Trachea (tissue), 1 donor: Measurements from ENCODE around the gene SLC35A5.

DNA sequence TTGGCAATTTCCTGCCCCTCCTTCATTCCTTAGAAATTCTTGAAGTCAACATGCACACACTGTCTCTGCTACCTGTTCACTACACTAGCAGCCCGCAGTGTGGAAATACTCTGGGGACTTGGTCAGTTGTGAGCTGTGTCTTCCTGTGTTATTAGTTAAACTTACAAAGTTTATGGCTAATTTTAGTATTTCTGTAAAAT is 4.9 kb downstream of the ZBED2 start:
- PRO-cap, result no peak

DNA sequence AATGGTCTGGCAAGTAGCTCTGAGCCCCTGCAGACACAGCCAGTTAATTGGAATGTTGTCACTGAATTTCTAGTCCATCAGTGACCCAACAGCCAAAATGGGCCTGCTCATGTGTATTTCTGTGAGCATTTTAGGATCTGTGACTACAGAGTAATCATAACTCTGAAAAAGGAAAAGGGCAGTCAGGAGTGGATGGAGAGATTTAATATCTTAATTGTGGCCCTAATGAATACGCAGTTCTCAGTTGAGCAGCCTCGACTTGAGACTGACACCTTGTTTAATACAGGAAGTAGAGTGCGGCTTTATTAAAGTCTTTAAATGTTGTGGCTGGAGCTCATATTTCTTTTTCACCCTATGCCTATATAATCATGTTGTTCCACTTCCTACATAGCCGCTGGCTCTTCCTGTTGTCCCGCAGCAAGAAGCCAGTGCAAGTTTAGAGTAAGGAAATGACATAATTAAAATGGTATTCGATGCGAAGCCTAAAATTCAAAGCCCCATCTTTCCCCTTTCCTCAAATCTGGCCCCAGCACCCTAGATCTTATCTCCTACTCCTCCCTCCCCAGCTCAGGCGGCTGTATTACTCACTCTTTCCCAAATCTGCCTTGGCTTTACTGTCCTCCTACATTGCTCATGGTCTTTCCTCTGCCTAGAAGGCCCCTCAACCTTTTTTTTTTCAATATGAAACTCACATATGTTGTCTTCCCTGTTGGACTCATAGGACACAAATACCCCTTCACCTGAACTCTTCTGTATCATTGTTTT is 7.6 kb upstream of the PHLDB2 start:
- PRO-cap, result no peak

DNA sequence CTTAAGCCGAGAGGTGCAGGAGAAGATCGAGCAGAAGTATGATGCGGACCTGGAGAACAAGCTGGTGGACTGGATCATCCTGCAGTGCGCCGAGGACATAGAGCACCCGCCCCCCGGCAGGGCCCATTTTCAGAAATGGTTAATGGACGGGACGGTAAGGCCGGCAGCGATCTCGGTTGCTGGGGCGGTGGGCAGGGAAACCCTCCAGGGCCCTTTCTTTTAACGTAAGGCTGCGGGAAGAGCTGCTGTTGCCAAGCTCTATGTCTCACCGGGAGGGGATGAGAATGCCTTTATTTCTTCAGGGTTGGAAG is 682 bp downstream of the TAGLN3 start:
- PRO-cap, result no peak

GRCh38 chr3:112084693-112085816 is 1.1 kb upstream of the C3orf52 start:
- PRO-cap, result no peak

GRCh38 chr3:112133641-112134300 is 723 bp upstream of the GCSAM start:
- PRO-cap, result no peak

GRCh38 chr3:112136002-112136386 is 2.9 kb upstream of the GCSAM start:
- PRO-cap, result no peak

DNA sequence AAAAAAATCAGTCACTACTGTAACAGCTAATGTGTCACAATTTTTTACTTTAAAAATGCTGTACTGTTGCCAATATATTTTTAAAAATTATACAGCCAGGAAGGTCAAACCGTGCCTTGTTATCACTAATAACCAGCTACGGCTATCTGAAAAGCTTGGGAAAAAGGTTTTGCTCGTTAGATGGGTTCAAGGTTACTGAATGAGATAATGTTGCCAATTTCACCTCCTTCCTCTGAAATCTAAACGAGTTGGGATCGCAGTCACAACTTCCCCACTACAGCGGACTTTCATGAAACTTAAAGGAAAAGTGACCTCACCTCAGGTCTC is 1.1 kb downstream of the ATG3 start:
- PRO-cap, result no peak

DNA sequence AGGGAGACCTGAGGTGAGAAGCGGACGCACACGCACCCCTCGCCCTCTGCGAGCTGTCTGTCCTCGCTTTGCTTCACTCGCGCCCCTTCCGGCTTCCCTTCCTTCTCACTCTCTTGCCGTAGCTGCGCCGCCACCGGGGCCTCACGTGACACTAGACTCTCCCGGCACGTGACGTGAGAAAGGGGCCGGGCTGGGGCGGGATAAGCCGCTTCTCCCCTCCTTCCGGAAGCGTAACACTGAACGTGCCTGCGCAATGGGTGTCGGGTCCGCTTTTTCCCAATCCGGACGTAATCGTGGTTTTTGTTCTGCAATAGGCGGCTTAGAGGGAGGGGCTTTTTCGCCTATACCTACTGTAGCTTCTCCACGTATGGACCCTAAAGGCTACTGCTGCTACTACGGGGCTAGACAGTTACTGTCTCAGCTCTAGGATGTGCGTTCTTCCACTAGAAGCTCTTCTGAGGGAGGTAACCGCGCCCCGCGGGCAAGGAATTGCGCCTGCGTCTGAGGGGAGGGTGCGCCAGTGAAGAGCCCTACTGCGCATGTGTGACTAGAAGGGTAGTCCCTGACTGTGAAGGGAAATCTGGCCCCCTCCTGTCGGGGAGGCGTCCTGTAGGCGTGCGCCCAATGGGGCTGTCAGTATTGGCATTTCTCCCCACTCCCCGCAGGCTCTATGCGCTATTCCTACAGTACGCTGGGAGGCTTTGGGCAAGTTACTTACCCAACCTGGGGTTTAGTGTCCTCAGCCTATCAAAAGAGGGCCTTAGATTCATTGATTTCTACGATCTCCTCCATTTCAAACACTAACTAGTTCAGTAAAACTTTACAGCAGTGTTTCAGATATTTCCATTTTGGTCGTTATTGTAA is at the start of gene SLC35A5:
SLC35A5 (plus strand) TSS at position 236 of the 864 bp plus-strand sequence.
- PRO-cap, result bidirectional peak, plus-strand start at position 239 of the sequence, minus-strand start at position 99 of the sequence; bidirectional peak, plus-strand start at position 671 of the sequence, minus-strand start at position 457 of the sequence

- PRO-cap, result no peak
Observed at GRCh38 chr3:112676659-112677361, 35.9 kb upstream of the CCDC80 start.

GRCh38 chr3:112794508-112795067 is 52.1 kb downstream of the CD200R1L start:
- PRO-cap, result no peak

DNA sequence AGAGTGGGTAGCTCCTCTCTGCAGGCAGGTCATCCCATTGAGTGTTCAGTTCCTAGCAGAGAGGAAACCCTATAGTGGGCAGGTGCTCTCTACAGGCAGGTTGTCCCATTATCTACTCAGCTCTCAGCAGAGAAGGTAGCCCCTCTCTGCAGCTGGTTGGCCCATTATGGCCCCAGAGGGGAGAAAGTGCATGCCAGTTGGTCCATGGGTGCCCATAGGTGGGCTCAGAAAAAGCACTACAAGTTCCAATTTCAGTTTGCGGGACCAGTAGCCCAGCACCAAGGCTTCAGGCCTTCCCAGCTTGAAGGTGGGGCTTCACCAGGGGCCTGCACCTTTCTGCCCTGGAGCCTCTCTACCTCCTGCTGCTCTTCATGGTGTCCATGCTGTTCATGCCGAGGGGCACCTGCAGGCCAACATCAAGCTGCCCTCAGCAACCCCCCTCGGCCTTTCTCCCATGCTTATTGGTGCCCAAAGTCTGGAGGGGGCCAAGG is 11.3 kb downstream of the CD200R1L start:
- PRO-cap, result no peak

DNA sequence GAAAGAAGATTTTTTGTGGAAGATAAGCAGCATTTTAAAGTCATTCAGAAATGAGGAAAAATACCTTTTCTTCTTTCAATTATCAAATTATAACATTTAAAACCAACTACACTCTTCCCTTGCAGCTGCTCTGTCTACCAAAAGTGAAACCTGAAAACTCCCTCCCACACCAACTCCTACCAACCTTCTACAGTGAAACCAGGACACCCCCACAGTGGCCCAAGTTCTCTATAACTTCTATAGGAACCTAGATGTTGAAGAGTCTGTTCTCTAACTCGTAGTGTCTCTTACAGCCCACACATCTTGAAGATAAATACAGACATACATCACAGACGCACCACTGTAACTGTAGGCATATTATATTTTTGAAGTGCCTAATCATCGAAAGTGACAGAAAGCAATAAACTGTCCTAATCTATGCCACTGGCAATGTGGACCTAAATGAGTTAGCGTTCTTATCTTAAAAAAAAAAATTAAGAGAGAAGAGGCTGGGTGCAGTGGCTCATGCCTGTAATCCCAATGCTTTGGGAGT is 1.2 kb downstream of the CD200R1 start:
- PRO-cap, result no peak

GRCh38 chr3:113498546-113499743 is 16.0 kb downstream of the SPICE1 start:
- PRO-cap, result no peak

DNA sequence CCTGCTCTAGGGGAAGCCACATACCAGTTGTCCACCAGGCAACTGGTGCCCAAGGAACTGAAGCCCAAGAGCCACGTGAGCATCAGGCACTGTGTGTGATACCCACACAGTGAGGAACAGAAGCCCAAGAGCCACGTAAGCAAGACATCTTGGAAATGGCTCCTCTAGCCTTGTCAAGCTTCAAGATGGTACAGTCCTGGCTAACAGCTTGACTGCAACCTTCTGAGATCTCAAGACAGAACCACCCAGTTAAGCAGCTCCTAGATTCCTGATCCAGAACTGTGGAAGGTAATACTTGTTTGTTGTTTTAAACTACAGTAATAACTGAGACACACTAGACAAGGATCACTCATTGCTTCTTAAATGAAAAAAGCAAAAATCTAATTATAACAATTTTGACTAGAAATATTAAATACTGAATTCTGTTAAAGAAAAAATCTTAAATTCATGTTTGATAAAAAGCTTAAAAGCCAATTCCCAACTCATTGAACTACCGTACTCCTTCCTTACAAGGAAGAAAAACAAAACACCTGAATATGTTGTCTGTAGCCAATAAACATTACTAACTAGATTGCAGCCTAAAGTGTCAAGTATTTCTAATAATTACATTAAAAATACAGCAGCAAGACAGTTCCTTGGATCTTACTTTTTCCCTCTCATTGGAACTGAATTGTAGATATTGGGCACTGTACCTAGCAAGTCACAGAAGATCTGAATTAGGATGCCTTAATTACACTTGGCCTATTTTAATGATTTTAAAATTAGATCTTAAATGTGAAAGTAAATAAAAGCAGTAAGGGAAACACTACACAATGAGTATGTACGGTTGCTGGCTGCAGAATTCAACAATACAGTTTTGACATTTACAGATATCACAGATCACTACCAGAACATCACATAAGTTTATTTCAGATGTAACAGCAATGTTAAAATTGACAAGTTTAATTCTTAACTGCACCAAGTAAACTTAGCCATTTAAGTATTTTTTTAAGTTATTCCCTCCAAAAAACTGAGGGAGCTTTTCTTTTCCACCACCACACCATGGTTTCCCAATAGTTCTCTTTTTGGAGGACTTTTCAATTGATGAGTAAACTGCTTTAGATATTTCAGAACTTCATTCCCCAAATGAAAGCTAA is 22.0 kb upstream of the USF3 start:
- PRO-cap, result no peak

- PRO-cap, result no peak
Observed at GRCh38 chr3:113812744-113813055, 25.9 kb upstream of the GRAMD1C start.

DNA sequence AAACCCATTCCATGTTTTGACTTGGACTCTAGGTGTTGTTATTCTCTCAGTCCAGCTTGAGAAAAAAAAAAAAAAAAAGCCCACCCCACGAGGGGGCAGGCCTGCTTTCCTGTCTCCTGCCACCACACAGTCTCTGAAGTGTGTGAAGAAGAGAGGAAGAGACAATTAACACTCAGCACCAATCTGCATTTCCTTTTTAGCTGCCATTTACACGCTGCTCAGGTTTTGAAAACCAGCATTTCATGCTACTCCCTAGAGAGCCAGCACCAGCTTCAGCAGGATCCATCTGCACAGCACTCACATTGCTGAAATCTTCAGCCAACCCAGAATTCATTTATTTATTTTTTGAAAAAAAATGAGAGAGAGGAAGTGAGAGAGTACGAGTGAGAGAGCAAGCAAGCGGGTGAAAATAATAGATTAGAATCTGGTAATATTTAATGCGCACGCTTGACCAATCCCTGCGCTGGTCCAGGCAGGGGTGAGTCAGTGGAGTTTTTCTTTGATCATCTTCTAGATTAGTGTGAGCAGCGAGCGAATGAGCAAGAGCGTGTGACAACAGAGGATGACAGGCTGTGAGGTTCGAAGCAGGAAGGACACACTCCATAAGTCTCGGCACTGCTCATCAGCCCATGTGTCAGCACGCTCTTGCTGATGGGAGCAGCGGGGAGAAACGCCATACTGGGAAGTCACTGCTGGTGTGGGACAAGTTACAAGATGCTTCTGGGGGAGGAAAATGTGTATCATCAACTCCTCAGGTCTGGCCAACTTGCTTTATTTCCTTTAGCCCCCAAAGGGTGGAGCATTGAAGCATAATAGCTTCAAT is 23.4 kb downstream of the ZNF80 start:
- PRO-cap, result no peak

DNA sequence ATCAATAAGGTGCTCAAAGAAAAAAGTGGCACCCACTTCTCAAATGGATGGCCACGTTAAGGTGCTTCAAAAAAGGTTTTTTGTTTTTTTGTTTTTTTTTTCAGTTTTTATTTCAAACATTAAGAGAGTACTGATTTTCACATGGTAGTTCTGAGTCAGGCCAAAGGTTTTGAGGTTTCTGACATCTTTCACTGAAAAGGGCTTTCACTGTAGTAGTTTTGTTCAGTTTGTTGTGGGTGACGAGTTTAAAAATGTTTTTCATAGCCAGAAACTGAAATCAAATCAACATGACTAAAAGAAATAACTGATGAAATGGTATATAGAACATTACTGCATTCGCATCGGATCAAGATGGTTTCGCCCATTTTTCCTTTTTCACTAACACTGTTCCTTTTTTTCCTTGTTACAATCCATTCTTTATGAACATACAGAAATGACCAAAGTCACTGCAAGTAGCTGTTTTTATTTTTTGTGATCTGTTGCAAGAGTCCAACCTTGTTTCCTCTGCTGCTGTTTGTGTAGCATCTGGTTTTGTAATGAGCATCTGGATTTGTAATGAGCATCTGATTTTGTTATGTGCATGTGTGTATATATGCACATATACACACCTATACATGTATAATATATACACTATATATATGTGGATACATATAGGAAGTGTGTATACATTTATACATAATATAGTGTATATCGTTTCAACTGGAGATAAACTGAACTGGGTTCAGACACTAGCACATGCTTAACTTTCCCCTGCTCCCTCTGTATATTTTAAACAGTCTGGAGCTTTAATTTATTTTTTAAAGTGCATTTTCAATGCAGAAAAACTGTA is 22.3 kb downstream of the TIGIT start:
- PRO-cap, result no peak

DNA sequence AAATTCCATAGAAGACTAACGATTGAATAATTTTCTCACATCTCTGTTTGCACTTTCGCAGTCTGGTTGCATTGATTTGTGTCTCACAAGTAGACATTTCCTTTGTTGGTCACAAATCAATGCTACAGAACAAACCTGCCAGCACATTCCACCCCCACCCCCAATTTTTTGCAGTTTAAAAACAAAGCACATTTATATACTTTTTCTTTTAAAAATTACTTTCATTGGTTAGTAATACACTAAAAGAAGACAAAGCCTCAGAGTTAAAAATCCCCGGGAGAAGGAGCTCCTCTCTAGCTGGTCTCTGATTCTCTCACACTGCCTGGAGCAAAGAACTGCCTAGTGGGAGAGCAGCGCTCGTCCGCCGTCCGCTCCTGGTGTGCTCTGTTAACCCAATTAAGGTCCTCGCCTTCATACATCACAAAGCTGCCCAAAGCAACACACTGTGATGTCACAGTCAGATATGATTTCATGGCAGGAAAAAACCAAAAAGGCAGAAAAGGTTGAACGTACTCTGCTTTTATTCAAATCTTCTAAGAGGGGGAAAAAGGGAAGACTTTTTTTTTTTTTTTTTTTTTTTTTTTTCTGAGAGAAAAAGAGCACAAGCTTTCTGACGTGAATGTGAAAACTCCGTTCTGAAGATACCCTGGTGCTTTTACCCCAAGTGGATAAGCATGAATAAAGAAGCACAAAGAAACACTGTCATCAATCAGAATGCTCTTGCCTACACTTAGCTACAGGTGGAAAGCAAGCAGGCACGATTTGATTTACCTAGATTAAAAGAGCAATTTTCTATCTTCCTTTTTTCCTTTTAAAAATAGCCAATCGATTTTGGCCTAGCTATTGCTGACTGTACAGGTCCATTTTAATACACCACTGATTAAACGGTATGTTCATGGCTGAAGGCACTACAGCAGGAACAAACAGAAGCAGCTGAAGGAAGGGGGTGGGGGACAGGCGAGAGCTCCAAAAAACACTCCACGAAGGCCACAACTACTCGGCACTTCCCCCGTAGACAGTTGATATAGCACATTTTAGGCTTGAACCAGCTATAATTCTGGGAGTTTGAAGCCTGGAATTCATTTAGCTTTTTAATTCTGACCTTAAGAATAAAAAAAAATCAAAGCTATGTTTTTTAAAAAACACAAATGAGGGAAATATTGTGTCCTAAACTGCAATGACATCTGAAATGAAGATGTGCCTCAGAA is 115.1 kb downstream of the TIGIT start:
- PRO-cap, result unidirectional peak, minus-strand start at position 386 of the sequence

GRCh38 chr3:114427868-114428578 is 134.2 kb downstream of the TIGIT start:
- PRO-cap, result no peak

- PRO-cap, result bidirectional peak, plus-strand start at chr3:114451738, minus-strand start at chr3:114451621
Observed at GRCh38 chr3:114450965-114452209, 157.6 kb downstream of the TIGIT start.